Hematopoietic multipotent progenitor cell (in vitro differentiated cells): Measurements from ENCODE around the genes PLA2G12A and ELOVL6.

GRCh38 chr4:109729386-109730356 is at the start of gene PLA2G12A:
PLA2G12A (minus strand) TSS chr4:109730070.
- CAGE, long polyA plus RNA: start-site peak on the minus strand at chr4:109730064-109730070, 123 reads

DNA sequence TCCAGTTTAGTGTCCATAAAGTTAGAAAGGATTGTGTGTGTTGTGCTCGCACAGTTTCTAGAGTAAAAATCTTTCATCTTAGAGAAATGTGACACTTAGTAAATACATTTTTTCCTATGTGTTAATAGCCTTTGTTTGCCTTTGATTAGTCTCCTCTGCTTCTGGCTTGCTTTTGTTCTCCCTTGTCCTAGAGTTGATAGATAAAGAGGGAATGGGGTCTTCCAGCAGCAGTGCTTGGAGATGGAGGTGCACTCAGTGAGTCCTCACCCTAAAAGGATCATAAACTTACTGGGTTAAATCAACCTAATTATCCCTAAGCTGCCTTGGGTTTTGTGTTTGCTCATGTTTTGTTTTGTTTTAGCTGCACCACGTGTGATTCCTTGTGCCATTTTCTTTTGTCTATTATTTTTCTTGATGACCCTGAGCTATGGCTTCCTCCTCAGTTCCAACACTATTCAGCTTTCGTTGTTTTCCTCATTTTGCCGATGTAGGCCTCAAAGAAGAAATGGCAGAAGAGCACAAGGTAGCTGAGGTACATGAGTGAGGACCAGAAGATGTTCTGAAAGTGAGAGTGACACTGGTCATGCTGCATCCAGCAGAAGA is 138.3 kb downstream of the EGF start:
- CAGE, long polyA plus RNA: no peak

DNA sequence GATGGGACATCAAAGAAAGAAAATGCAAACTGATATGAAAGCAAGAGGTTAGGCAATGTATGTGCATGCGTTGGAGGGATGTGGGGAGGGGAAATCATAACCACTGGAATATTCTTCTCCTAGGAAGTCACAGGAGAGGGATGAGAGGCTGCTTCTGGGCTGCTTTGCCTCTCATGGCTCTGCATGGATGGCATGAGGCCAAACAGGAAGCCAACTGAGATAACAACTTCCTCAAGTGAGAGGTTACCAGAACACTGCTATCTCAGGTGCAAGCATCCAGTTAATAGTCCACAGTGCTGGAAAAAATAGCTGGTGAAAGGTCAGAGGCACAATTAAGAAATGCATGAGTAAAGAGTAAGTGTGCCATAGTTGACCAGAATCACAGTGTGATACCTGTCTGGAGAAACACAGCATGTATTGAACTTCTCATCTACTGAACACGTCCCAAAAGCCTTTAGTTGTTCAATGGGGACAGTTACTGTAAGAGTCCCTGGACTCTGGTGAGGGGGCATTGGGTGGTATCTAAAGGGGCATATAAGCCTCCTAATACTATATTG is 113.2 kb downstream of the ELOVL6 start:
- CAGE, long polyA plus RNA: no peak

- CAGE, long polyA plus RNA: no peak
Measured at GRCh38 chr4:110198279-110199356, at the start of gene ELOVL6. ELOVL6 (minus strand) TSS chr4:110198615.

DNA sequence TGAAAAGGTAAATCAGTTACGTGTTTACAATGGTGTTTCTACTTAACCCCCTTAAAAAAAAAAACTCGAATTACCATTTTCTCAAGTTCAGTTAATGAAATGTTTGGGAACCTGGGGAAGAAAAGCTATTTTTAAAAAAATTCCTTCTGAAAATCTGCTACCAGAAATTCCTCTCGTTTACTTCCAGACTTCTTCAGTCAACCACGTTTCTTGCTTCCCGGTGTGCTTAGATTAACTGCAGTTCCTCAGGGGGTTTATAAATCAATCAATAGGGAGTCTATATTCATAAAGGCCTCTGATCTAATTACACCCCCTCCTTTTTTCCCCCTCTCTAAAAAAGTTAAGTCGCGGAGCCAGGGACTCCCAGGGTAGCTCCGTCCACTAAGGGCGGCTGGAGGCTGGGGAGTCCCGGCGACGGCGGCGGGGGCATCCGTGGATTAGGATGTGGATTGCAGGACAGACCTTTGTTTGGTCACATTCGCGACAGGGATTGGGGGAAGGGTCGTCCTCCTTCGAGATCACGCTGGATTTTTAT is 8.8 kb downstream of the PITX2 start:
- CAGE, long polyA plus RNA: no peak

- CAGE, long polyA plus RNA: no peak
Measured at GRCh38 chr4:110628655-110629126, 5.8 kb upstream of the PITX2 start.

GRCh38 chr4:110632028-110632704 is 9.3 kb upstream of the PITX2 start:
- CAGE, long polyA plus RNA: no peak

GRCh38 chr4:111336659-111337029 is 713.8 kb upstream of the PITX2 start:
- CAGE, long polyA plus RNA: no peak

DNA sequence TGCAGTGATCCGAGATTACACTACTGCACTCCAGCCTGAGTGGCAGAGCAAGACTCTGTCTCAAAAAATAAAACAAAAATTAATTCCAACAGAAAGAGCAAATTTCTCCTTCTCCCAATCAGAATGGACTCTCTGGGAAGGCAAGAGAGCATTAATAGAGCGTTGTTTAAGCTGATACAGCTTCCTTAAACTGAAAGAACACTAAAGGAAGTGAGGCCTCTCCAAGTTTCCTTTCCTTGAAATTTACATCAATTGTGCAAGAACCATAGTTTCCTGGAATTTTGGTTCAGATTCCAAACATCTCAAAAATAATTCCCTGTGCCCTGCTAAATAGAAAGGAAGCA is 4.0 kb upstream of the FAM241A start:
- CAGE, long polyA plus RNA: no peak

DNA sequence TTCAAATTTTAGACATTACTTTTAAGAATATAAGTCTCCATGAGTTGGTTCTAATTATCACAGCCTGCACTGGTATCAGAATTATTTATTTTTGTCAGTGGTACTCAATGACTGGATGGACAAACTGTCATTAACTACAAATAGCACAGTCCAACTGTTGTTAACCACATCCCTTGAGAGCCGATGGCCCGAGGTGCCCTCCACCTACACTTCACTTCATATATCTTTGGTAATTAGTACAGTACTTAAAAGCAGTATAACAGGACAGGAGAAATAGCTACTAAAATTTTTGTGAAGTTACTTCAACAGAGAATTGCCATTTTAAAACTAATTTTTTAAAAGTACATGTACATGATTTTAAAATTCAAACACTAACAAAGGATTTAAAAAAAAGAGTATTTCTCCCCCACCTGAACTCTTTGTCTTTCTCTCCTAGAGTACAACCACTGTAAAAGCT is 6.6 kb downstream of the TIFA start:
- CAGE, long polyA plus RNA: no peak

- CAGE, long polyA plus RNA: no peak
Measured at GRCh38 chr4:112279514-112279938, 6.2 kb downstream of the TIFA start.

- CAGE, long polyA plus RNA: no peak
Measured at GRCh38 chr4:112309002-112309944, 12.1 kb downstream of the ALPK1 start.

DNA sequence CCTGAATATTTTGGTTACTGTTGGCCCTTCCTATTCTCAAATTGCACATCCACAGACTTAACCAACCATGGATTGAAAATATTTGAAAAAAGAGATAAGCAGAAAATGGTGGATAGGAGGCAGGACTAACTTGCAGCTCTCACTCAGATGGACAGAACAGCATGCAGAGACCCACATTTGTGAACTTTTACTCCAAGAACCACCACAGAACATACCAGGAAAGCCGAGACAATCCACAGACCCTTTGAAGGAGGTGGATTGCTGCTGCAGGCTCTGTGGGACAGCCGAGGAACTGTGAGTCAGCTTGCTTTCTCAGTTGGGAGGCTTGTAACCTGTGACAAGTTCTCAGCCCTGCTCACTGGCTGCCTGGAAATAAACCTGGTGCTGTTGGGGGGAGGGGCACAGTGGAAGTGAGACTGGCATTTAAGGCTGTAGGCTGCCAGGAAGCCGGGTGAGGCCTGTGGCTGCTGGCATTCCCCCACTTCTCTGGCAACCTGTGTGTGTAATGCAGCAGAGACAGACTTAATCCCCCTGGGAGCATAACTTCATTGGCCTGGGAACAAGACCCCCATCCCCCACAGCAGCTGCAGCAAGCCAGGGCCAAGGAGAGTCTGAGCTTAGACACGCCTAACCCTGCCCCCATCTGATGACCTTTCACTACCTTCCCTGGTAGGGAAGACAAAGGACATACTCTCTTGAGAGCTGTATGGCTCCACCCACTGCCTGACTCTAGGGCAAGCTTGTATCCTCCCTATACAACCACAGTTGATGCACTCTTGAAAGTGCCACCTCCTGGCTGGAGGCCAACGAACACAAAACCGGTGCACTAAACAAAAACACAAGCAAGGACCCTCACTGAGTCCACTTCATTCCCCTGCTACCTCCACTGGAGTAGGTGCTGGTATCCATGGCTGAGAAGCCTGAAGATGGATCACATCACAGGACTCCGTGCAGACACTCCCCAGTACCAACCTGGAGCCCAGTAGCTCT is 64.1 kb downstream of the ALPK1 start:
- CAGE, long polyA plus RNA: no peak

GRCh38 chr4:112432188-112432487 is 83.8 kb downstream of the NEUROG2 start:
- CAGE, long polyA plus RNA: no peak

DNA sequence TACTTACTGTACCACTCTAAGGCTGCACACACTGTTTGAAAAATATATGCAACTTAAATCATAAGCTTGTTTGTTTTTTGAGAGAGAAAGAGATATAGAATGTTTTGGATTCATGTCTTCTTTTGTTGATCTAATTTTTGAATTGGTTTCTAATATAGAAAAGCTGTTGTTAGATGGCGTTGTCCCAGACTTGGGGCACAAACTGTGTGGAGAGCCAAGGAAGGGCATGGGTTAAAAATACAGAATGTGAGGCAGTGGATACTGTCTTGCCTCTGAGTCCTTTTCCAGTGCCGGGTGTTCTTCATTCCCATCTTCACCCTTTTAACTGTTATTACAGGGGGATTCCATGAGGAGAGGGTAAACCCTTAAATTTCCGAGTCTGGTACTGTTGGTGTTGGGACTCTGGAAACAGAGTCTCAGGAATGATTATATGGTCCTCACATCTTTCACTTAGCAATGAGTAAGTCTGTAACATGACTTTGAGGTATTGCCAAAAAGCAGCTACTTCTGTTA is 17.3 kb upstream of the ANK2 start:
- CAGE, long polyA plus RNA: no peak

DNA sequence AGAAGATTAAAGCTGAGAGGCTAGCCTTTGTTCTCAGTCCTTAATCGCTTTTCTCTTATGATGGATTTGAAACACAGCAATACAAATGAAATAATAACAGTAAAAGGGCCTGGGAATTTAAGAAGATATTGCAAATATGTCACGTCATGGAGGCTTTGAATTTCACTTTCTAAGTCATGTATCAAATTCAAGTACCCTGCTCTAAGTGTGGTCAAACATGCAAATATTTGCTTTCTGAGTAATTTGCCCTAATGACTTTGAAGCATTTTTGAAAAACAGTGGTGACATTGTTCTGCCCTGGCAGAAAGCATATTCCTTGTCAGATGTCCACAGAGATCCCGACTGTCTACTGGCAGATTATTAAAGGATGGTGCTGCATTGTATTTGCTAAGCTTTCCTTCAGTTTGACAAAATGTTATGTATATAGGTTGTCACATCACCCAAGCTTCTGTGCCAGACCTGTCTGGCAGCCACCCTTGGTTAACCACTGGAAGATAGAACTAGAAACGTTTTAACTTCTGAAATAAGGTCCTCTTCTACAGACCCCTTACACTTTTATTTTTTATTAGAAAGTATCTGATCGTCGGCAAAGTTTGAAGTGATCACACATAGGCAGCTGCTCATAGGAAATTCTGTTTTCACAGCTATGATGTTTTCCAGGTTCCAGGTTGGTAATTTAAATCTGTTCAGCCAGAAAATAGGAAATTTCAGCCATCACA is 92.5 kb downstream of the ANK2 start:
- CAGE, long polyA plus RNA: no peak

DNA sequence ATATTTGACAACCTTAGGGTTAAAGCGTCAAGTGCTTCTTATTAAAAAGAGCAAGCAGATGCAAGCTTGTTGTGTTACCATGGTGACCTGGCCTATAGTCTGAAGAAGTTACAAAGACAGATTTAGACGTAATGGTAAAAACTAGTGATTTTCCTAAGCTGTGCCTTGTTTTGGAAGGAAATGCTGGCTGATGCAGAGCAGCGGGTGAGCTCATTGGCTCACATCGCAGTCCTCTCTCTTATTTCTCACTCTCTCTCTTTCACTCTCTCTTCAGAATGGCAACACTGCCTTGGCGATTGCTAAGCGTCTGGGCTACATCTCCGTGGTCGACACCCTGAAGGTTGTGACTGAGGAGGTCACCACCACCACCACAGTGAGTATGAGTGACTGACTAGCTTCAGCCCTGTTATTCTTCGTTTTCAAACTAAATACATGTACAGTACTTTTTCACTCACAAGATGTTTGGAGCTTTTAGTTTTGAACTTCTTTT is 243.8 kb downstream of the ANK2 start:
- CAGE, long polyA plus RNA: no peak

DNA sequence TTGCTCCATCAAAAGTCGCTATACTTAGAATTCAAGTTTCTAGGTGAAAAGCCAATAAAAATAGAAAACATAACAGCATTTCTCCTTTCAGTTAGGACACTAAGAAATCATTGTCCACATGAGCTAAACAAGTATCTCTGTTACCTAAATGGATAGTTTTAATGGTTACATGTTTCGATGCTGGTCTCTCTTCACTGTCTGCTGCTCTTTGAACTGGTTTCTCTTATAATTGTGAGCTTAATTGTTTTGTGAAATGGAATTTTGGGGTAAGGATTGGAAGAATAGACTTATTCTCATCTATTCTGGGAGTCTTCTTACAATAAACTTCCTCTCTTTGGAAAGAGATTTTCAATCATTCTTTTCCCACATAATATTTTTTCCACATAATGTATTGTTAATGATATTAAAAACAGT is 246.2 kb downstream of the ANK2 start:
- CAGE, long polyA plus RNA: no peak

DNA sequence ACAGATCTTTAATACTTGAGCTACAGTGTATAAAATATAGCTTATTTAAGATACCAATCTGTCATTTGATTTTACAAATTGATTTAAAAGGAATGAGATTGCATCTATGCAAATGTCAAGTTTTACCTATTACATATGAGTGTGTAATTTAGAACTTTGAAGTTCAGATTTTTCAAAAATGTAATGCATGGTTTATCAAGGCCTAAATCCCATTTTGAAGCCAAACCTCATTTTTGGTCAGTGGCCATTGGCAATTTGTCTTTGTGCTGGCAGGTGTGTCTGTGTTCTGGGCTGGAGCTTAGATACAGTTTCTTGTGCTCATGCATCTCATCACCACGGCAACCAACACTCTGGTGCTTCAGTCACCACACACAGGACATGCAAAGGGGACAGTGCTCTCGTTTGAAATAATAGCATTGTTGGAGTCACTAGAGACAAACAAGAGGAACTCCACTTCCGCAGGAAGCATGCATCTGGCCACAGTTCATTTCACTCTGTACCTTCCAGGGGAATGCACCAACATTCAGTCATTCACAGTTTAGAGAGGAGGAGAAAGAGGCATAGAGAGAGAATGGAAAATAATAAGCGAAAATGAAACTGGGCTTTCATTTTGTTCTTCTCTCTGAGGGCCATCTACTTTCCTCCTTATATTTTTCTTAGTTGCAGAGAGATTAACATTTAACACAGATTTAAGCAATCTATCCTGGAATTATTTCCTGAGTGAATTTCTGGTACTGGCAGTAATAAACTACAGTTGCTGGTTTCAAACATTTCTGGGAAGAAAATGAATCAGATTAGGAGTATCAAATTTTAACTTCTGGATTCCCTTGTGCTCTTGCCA is 267.4 kb downstream of the ANK2 start:
- CAGE, long polyA plus RNA: no peak

- CAGE, long polyA plus RNA: no peak
Measured at GRCh38 chr4:113608695-113609617, 152.6 kb downstream of the CAMK2D start.